ENCODE data around the gene ADGRG7.

DNA sequence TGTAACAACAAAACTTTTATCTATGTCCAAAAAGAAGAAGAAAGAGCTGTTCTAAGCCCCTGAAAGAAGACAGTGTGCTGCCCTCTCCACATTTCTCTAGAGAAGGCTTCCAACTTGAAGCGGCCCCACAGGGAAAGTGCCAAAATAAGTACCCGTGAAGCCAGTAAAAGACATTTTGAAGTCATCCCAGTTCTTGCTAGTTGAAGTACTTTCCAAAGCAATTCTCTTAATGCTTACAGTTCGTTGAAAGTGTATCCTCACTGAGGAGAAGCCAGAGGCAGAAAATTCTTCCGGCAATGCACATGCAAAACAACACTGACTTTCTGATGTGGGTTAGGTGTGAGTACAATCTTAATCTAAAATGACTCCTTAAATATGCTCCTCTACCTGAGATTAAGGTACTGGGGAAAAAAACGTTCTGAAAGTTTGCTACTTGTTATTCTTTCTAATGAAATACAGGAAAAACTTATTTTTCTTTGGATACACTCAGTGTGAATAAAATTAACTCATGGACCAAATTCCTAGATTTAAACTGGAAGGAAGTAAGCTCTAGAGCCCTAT is 21.4 kb downstream of the GPR15 start:
- PRO-cap, 4 experiments: no peak in any of the 4 experiments
- RAMPAGE, long total RNA, 4 experiments: no peak in any of the 4 experiments

- PRO-cap, 4 experiments: peak in 1 of 4 experiments; most common plus-strand start chr3:98764647 (in 1)
- RAMPAGE, long total RNA, 4 experiments: no peak in any of the 4 experiments
Observed at GRCh38 chr3:98764571-98764929, 1.4 kb downstream of the ST3GAL6 start.

DNA sequence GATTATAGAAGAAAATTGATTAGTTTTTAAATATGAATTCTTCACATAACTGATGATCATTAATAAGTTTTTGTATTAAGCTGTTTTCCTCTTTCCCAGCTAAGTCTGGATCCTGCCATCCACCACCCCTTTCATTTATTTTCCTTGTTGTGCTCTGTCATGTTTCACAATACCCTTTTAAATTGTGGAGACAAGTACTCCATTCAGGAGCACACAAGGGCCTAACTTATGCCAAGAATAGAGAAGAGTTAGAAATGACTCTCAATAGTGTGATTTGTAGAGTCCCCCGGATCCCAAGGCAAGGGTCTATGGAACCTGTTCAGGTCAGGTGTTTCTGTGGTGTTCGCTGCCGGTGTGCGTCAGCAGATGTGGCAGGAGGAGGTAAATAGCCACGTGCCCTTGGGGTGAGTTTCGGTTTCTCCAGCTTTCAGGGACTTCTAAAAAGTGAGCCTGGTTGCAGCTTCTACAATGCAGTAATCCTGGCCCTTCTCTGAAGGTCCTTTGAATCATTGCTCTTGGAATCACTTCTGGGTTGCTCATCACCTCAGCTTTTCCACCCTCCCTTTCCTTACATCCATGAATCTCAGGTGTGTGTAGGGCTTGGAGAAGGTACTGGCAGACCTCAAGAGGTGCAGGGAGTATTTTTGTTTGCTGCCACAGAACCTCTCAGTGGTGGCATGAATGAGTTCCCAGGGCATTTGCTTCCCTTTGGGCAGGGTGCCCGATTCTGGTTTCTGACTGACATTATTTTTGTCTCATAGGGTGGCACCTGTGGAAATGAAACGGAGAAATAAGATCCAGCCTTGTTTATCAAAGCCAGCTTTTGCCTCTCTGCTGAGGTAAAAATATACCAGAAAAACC is 7.2 kb downstream of the ST3GAL6 start:
- PRO-cap, 4 experiments: no peak in any of the 4 experiments
- RAMPAGE, long total RNA, 4 experiments: no peak in any of the 4 experiments

GRCh38 chr3:98784140-98784657 is 21.1 kb downstream of the ST3GAL6 start:
- PRO-cap, 4 experiments: no peak in any of the 4 experiments
- RAMPAGE, long total RNA, 4 experiments: no peak in any of the 4 experiments

DNA sequence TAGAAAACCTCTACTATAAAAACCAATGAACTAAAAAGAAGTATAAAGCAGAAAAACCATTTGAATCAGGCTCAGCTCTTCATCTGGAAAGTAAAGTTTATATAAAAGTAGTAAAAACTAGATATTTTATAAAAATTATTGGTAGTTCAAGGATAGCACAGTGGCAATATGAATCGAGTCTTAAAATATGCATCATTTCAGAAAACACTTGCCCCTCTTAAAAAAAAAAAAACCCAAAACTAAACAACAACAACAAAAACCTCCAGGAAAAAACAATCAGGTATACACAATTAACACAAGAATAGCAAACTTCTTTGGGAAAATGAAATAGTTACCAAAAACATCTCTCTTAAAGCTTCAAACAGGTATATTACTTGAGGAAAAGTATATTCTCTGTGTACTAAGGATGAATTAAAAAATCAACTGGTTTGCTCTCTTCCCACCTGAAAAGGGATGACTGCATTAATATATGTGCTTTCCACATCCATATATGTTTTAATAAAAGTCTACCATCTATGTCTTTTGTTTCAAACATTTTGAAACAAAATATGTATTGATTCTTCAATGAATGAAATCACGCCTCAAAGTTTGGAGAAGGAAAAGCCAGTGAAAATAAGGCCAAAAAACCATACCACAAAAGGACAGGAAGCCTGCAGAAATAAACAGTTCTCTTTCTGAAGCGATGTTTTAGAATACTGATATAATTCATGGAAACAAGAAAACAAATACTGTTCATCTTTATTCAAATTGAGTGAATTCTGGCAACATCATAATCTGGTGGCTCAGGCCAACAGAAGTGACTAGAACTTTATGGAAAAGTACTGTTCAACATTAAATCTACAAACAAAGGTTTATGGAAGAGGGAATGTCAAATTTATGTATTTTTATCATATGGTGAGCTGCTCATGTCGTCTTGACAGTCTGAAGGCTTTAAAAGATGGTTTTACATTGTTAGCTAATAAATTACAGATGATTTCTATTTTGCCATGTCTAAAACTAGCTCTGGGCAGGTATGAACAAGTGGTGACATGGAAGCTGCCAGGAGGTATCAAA is 34.2 kb downstream of the ST3GAL6 start:
- PRO-cap, 4 experiments: no peak in any of the 4 experiments
- RAMPAGE, long total RNA, 4 experiments: no peak in any of the 4 experiments

- PRO-cap, 4 experiments: no peak in any of the 4 experiments
- RAMPAGE, long total RNA, 4 experiments: no peak in any of the 4 experiments
Observed at GRCh38 chr3:98985869-98986280, 84.4 kb upstream of the DCBLD2 start.

DNA sequence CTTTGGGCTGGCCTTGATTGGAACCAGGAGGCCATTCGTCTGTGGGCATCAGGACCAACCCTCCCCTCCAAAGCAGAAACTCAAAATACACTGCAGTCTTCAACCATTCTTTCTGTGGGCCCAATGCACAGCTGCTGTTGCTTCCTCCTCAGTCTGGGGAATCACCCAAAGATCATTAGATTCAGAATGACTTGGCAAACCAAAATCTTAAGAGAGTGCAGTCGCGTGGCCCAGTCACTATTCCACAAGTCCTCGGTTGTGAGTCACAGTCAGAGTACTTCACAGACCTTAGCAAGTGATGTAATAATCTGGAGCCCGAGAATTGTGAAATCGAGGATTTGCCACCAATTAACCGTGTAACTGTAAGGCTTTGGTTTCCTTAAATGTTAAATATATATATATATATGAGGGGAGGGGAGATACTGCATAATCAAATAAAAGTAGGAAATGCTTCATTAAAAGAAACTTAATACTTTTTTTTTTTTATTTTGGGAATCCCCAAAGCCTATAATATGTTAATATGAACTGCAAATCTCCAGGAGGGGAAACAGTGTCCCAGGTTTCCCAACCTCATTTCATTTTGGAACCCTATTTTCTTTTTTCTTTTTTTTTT is 132.4 kb upstream of the COL8A1 start:
- PRO-cap, 4 experiments: no peak in any of the 4 experiments
- RAMPAGE, long total RNA, 4 experiments: no peak in any of the 4 experiments

DNA sequence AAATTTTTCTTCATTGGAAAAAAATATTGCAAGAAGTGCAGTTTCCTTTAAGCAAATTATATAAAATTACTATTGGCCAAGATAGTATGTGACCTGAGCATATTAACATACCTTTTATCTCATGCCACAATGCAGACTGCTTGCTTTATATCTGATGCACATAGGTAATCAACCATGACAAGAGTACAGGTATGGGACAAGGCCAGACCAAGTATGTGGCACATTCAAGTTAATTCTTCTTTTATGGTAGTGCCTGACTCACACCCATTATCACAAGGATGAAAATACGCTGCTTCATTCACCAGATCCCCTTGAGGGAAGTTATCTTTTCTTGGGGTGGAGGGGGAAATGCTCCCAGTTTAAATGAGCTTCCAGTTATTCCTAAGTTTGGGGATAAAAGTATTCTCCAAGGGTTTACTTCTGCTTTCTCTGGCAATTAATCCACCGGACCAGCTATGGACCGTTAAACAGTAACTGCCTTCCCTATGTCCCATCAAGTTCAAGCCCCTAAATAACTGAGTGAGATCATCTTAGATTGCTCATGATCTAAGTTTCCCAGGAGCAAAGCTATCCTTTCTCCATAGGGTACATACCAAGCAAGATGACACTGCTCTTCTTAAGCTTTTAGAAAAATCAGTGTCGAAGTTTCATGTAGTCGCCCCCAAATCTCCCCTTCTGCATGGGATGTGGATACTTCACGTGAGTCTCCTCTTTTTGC is 1.9 kb downstream of the COL8A1 start:
- PRO-cap, 4 experiments: no peak in any of the 4 experiments
- RAMPAGE, long total RNA, 4 experiments: no peak in any of the 4 experiments

DNA sequence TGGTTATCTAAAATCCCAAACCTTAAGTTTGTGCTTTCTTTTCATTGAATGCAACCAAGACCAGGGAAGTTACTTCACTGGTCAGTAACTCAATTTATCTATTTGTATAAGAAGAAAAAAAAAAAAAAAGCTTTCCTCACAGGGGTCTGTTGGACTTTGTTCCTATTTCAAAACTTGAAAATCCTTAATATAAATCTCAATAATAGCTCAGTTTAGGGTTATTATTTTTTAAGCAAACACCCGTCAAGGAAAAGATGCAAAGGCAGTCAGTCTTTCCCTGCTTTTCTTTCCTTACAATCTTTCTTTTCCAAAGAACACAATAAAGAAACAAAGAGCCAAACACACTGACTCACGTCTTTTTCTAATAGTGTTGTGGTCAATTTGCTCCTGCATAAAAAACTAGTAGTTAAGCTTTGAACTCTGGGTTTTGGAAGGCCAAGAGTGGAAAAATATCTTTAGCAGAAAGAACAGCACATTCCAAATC is 18.0 kb downstream of the COL8A1 start:
- PRO-cap, 4 experiments: no peak in any of the 4 experiments
- RAMPAGE, long total RNA, 4 experiments: no peak in any of the 4 experiments

DNA sequence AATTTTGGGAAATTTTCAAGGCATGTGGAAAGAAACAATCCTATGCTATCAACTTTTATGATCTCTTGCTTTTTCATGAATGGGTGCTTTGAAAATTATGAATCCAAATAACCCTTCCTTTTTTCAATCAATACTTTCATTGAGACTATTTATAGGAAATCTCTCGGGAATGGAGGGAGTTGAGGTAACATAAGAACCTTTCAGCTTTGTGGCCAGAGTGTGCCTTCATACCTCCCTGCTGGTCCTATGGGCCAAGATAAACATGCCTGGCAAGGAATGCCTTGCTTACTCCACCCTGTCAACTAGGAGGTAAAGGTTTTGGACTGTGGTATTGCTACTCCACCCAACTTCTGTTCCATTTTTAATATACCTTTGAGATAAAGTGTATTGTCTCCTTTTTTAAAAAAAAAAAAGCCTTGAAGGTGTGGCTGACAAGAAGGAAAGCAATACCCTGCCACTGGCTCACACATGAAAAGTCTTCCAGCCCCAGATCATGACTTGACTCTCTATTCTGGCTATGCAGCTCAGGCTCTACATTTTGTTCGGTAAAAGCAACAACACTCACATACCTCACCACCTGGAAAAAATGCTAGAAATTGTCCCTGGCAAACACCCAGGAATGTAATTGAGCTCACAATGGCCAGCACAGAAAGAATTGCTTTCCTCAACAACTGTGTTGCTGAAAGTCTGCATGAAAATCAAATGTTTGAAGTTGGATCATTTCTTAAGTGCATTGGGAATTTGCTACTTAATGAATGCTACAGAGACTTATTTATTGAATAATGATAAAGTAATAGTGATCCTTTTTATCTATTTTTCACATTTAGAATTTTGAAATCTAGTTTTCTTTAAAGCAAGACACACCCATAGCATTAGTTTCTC is 35.9 kb downstream of the COL8A1 start:
- PRO-cap, 4 experiments: no peak in any of the 4 experiments
- RAMPAGE, long total RNA, 4 experiments: no peak in any of the 4 experiments

DNA sequence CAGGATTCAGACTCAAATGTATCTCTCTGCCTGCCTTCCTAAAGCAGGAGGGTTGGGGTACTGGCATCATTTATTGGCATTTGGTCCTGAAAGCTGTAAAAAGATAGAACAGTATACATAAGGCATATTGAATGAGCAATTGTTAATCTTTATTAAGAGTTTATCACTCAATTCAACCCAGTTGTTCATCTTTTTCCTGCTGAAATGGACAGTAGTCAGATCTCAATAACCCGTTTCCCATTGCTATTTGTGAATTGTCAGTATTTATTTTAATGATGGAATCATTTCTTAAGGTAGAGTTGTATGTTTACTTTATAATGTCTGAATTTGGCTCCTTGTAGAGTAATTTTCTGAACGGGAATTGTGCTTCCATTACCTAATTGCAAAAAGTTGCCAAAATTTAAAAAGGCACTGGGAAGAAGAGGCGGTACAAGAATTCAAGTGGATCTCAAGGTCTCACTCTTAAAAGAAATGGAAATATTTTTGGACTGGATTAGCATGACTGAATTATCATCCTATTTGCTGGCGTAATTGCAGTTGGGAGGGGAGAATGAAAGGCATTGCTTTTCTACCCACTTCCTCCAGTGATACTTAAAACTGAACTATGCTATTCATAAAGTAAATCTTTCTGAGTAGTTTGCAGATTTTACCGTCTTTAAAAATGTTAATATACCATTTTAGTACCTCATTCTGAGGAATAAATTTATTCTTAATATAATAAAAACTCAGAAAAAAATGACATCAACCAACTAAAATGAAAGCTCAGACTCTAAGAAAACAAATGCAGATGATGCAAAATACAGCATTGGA is 46.2 kb downstream of the COL8A1 start:
- PRO-cap, 4 experiments: no peak in any of the 4 experiments
- RAMPAGE, long total RNA, 4 experiments: no peak in any of the 4 experiments

- PRO-cap, 4 experiments: no peak in any of the 4 experiments
- RAMPAGE, long total RNA, 4 experiments: no peak in any of the 4 experiments
Observed at GRCh38 chr3:99846041-99846279, 28.3 kb downstream of the CMSS1 start.

GRCh38 chr3:99938196-99939022 is 120.7 kb downstream of the CMSS1 start:
- PRO-cap, 4 experiments: no peak in any of the 4 experiments
- RAMPAGE, long total RNA, 4 experiments: no peak in any of the 4 experiments

- PRO-cap, 4 experiments: no peak in any of the 4 experiments
- RAMPAGE, long total RNA, 4 experiments: no peak in any of the 4 experiments
Observed at GRCh38 chr3:100041014-100041146, 73.4 kb downstream of the FILIP1L start.

DNA sequence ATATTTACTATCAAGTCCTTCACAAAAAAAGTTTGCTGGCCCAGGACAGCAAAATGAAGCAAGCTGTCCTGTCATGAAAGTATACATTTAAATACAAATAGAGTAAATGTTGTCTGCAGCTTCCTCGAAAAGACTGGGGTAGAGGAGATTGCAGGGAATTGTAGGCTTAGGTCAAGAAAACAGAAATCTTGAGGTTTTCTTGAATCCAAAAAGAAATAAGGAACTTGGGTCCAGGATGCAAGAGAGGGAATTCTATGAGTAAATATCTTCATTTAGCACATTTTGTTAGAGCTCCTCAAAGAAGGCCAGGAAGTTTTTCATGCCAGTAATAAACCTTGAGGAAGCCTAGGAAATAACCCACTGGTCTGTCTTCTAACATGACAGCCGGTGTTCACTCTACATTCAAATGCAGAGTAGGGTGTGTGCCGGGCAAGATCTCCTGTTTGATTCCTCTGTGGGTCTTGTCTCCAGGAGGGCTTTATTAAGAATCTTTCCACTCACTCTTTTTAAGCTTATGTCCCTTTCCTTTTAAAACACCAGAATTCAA is 40.9 kb downstream of the FILIP1L start:
- PRO-cap, 4 experiments: no peak in any of the 4 experiments
- RAMPAGE, long total RNA, 4 experiments: no peak in any of the 4 experiments

DNA sequence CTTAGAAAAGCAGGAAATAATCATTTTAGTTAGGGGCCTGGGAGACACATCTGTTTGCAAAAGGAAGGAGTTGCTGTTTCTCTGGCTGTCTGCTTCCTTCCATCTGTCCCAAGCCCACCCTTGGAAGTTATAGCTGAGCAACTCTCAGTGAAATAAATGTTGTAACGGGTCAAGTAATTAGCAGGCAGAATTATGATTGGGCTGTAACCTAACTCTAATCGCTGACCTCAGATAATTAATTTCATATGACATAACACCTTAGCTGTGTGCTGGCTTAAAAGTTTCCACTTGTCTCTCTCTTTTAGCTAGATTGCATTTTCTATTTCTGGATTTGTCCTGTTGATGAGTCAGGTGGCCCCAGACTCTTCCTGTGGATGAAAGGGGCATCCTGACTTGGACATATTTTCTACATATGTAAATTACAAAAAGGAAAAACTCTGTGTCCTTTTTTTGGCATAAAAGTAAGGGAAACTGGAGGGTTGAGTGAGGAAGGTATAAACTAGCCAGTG is 11.1 kb upstream of the FILIP1L start:
- PRO-cap, 4 experiments: no peak in any of the 4 experiments
- RAMPAGE, long total RNA, 4 experiments: no peak in any of the 4 experiments

DNA sequence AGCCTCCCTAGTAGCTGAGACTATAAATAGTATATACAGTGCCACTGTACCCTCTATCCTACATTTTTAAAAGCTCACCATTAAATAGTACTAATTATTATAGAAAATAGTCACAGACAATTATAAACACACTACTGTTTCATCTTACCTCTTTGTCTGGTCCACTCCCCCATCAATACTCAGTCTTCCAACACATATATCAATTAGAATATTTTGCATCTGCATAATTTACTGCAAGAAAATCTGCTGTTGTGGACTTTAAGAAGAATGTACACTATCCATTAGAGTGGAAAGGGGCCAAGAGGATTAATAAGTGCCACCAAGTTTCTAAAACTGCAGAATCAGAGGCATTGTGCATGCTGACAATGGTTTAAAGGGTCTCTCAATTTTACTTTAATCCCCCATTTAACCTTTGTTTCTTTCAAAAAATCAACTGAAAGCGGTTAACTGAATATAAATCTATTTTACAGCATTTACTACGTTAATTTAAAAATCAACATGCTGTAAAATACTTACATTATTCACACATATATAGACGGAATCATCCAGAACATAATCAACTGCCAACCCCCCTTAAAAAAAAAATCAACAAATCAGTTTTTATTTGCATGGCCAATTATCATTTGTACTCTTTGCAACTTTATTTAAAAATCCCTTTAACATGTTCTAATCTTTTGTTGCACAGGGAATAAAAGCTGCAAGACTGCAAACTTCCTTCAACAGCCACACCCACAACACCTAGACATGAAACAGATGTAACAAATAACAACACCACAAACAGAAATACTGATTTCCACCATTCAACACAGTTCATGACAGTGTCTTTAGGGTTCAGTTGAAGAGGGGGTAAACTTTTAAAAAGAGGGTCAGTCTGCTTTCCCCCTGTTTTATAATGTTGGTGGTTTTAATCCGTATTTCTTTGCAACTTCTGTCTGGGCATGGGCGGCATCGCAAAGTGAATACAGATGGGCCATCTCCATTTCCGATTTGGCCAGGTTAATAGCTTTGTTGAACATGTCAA is 30.4 kb downstream of the NIT2 start:
- PRO-cap, 4 experiments: no peak in any of the 4 experiments
- RAMPAGE, long total RNA, 4 experiments: no peak in any of the 4 experiments

- PRO-cap, 4 experiments: no peak in any of the 4 experiments
- RAMPAGE, long total RNA, 4 experiments: no peak in any of the 4 experiments
Observed at GRCh38 chr3:100402316-100402791, 1.0 kb downstream of the LNP1 start.

GRCh38 chr3:100609170-100610506 is at the start of gene ADGRG7:
ADGRG7 (plus strand) TSS chr3:100609601.
- PRO-cap, 4 experiments: no peak in any of the 4 experiments
- RAMPAGE, long total RNA, 4 experiments: no peak in any of the 4 experiments

- PRO-cap, 4 experiments: no peak in any of the 4 experiments
- RAMPAGE, long total RNA, 4 experiments: no peak in any of the 4 experiments
Observed at GRCh38 chr3:100610507-100611117, 1.2 kb downstream of the ADGRG7 start.